Peyer's patch (tissue), 4 donors: Measurements from ENCODE around the gene RGS9.

GRCh38 chr17:64611717-64612203 lies 50.3 kb downstream of the SMURF2 start:
- PRO-cap, result no peak
- RAMPAGE, long total RNA, 4 experiments, result start-site peak on the minus strand in 2 of 4 experiments, at chr17:64611822-64612262 at its widest, 6 to 29 reads per replicate

DNA sequence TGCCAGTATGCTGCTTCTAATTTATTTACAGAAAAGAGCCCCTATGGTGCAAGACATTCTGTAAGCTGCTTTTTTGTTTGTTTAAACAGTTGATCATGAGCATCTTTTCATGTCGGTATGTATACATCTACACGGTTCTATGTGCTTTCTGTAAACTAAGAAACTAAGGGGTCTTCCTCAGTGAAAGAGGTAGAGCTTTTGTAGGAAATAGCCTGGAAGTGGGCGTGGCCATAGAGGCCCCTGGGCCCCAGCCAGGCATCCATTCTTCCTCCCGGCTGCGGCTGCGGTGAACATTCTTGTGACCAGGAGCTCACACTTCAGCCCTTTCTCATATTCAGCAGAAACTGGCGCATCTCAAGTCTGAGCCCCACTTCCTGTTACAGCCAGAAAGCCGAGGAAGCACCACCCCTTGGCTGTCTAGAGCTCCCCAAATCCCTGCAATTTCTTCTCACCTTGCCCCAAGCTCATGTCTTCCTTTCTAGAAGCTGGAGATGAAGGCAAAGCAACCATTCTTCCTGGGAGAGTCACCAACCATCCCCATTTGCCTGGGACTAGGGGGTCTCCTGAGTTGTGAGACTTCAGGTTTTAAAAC lies 46.9 kb upstream of the SMURF2 start:
- PRO-cap, result unidirectional peak, plus-strand start at position 386 of the sequence
- RAMPAGE, long total RNA, 4 experiments, result no peak in any of the 4 experiments

DNA sequence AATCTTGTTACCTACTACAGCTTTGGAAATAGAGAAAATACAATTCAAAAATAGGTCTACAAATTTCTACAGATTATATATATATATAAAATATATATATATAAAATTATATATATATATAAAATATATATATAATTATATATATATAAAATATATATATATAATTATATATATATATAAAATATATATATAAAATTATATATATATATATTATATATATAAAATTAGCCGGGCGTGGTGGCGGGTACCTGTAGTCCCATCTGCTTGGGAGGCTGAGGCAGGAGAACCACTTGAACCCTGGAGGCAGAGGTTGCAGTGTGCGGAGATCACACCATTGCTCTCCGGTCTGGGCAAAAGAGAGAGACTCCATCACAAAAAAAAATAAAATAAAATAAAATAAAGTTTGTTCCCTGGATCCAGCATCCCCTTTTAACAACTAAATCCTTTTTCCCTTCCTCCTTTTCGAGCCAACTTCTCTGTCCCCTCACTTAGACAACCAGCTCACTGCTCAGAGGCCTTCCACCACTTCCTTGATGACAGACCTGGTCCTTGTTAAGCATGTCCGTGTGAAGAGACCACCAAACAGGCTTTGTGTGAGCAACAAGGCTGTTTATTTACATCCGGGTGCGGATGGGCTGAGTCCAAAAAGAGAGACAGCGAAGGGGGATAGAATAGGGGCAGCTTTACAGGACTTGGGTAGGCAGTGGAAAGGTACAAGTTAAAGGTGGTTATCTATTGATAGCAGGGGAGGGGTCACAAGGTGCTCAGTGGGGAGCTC lies 102.3 kb upstream of the SMURF2 start:
- PRO-cap, result no peak
- RAMPAGE, long total RNA, 4 experiments, result no peak in any of the 4 experiments

DNA sequence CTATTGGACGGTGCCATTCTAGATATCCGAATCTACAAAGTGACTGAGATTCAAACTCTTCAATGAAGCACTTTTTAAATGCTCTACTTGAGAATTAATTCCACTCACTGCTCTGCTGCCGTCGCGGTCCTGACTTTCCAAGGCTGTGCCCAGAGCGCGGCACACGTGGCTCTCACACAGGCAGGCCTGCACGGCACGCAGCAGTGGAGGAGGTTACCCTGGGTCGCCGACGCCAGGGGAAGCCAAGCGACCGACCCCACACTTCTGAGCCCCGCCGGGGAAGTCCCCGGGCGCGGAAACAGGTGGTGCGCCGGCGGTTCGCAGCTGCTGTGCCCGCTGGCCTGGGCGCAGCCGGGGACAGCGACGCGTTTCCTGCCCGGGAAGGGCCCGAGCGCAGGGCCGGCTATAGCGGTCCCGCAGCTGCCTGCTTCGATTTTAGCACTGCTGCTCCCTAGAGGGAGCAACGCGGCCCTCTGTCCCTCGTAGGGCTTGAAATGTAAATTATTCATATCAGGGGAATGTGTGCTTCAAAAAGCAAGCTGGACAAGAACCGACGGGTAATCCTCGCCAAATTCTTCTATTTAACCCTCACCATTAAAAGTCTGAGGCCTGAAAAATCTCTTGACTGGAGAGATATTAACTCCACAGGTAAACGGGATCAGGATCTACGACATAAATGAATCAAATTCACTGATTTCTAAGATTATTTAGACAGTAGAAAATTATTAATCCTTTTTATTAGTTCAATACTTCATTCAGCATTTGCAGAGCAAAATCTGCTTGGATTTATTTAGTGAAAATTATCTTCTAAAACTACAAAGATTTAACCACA lies 46.6 kb upstream of the LRRC37A3 start:
- PRO-cap, result unidirectional peak, minus-strand start at position 300 of the sequence
- RAMPAGE, long total RNA, 4 experiments, result no peak in any of the 4 experiments

DNA sequence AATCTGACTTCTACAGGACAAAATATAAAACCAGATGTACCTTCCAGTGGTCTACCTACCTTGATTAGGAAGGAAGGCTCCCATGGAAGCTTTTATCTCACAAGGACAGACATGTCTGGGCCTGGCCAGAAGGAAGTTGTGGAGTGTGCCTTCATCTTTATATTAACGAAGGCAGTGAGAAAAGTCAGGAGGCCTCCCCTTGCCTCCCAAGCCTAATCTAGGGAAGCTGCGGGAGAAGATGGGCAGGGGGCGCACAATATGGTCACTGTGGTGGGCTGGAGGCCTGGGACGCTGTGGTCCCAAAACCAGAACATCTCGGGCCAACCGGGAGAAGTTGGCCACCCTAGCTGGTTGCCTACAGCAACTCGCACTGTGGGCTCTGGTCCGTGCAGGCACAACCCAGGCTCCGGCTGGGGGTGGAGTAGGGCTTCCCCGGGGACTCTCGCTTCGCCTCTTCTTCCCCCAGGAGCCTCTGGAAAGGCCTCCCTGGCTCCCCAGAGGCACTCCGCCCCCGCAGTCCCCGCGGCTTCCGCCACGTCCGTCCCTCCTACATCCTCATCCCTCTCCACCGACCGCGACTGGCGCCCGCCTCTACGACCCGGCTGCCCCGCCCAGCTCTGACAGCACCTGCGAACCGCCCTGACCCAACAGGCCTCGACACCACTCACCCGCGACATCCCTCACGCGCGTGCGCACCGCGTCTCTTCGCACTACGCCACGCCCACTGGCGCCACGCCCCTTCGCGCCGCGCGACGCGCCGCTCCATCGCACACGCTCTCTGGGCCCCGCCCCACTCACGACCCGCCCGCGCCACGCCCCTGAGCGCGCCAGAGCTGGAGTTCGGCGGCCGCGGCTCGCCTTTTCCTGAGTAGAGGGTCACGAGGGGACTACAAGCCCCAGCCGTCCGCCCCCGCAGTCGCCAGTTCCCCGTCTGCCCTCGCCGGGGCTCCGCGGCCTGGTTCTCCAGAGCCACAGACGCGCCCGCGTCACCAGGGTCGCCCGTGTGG lies 55.9 kb upstream of the LRRC37A3 start:
- PRO-cap, result bidirectional peak, plus-strand start at position 830 of the sequence, minus-strand start at position 567 of the sequence
- RAMPAGE, long total RNA, 4 experiments, result start-site peak on the minus strand in 4 of 4 experiments, centred at positions 690 to 703 of the sequence, 10 to 49 reads per replicate

- PRO-cap, result unidirectional peak, plus-strand start at chr17:64984970
- RAMPAGE, long total RNA, 4 experiments, result no peak in any of the 4 experiments
These were observed 65.3 kb upstream of the LRRC37A3 start for GRCh38 chr17:64984335-64985131.

DNA sequence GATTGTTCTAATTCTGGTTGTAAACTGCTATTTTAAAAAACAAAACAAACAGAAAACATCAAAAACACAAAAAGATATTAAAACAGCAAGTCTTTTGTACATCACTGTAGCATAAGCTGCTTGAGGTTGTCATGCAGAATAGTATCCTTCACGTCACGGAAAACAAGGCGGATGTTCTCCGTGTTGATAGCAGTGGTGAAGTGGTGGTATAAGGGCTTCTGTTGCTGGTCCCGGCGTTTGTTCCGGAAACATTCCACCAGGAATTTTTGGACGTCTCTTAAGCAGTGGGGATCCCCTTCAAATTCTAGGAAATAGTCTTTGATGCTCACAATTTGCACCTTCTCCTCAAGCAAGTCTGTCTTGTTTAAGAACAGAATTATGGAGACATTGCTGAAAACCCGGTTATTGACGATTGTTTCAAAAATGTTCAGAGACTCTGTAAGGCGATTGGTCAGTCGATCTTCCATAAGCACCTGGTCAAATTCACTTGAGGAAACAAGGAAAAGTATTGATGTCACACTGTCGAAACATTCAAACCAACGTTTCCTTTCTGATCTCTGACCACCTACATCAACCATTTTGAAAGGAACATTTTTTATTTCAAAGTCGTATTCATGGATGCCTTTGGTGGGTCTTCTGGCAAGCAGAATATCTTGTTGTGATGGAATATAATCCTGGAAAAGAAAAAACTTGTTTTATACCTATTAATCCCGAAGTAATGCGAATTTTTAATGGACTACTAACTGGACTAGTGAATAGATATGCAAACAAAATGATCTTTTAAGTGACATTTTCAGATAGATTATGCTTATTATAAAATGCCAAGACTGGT lies 42.2 kb downstream of the GNA13 start:
- PRO-cap, result no peak
- RAMPAGE, long total RNA, 4 experiments, result no peak in any of the 4 experiments

- PRO-cap, result bidirectional peak, plus-strand start at chr17:65073100, minus-strand start at chr17:65072819
- RAMPAGE, long total RNA, 4 experiments, result no peak in any of the 4 experiments
These were observed 16.3 kb upstream of the GNA13 start for GRCh38 chr17:65072966-65073200.

GRCh38 chr17:65136772-65137520 lies at the start of gene RGS9:
TSS of gene RGS9 (plus strand) at chr17:65137370.
- PRO-cap, result bidirectional peak, plus-strand start at chr17:65137436, minus-strand start at chr17:65137226
- RAMPAGE, long total RNA, 4 experiments, result start-site peak on the plus strand in 4 of 4 experiments, at chr17:65137384-65137453 at its widest, 14 to 57 reads per replicate

GRCh38 chr17:65485757-65486329 lies 75.6 kb downstream of the AXIN2 start:
- PRO-cap, result no peak
- RAMPAGE, long total RNA, 4 experiments, result no peak in any of the 4 experiments

GRCh38 chr17:65529615-65530885 lies 31.4 kb downstream of the AXIN2 start:
- PRO-cap, result no peak
- RAMPAGE, long total RNA, 4 experiments, result no peak in any of the 4 experiments

DNA sequence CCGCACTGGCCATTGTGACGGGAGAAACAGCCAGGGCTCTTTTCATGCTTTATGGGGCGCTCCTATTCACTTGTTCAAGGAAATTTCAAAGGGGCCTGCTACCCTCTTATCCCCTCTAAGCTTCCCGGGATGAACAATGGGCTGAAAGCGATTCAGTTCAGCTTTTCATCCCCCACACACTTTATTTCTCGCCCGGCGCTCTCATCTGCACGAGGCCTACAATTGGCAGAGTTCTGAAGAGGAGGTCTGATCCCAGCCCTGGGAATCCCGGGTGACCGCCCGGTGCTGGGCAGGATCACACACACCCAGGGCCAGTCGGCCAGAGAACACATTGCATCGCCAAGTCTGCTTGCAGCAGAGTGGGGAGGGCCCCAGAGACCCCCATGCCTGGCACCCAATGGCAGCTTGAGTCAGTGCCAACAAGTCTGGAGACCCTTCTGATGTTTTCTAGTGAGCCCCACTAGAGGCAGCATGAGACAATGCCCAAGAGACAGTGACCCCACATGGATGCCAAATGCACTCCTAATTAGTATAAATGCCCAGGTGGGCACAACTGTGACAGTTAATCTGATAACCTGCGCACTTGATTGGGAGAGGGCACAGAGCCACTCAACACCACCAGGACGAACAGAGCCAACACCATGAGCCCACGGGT lies 15.2 kb downstream of the AXIN2 start:
- PRO-cap, result no peak
- RAMPAGE, long total RNA, 4 experiments, result no peak in any of the 4 experiments

- PRO-cap, result no peak
- RAMPAGE, long total RNA, 4 experiments, result no peak in any of the 4 experiments
These were observed 1.7 kb downstream of the AXIN2 start for GRCh38 chr17:65559749-65560102.

DNA sequence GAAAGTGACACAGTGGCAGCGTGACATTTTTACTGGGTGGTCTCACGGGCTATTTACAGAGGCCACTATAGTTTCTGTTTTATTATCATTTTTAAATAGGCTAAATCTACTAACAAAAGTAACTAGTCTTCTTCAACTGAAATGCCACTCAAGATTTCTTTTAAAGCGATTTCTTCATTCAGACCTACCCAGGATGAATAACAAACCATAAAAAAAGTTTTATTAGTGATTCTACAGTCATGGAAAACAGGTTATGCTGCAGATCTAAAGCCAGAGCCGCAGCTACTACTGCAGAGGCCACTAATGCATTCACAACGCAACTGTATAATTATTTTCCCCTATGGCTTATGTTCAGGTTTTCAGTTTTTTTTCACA lies 136.2 kb upstream of the AXIN2 start:
- PRO-cap, result no peak
- RAMPAGE, long total RNA, 4 experiments, result no peak in any of the 4 experiments

DNA sequence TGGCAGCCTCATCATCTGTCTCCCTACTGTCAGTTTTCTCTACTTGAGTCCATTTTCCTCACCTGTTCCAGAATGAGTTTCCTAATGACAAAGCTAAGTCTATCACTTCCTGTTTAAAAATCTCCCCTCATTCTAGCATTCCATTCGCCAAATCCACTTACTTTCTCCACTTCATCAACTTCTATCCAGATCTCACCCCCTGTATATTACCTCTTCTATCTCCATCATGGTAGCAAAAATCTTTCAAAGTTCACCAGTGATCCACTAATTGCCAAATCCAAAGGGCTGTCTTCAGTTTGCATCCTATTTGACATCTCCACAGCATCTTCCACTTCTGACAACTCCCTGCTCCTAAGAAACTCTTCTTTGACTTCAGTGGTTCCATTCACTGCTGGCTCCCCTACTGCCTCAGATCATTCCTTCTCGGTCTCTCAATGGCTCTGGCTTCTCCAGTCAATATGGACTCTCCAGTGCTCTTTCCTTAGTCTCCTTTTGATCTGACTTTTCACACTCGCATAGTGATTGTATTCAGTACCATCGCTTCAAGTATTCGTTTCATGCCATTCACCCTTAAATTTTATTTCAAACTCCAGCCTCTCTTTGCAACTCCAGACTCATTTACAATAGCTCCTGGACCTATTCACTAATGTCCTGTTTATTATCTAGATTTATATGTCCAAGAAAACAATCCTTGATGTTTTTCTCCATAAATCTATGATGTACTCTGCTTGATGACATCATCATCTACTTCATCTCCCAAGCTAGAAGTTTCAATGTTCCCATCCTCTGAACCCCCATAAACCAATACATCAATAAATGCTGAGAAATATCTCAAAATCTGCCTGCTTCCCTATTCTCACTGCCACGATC lies 4.5 kb downstream of the CEP112 start:
- PRO-cap, result no peak
- RAMPAGE, long total RNA, 4 experiments, result no peak in any of the 4 experiments

DNA sequence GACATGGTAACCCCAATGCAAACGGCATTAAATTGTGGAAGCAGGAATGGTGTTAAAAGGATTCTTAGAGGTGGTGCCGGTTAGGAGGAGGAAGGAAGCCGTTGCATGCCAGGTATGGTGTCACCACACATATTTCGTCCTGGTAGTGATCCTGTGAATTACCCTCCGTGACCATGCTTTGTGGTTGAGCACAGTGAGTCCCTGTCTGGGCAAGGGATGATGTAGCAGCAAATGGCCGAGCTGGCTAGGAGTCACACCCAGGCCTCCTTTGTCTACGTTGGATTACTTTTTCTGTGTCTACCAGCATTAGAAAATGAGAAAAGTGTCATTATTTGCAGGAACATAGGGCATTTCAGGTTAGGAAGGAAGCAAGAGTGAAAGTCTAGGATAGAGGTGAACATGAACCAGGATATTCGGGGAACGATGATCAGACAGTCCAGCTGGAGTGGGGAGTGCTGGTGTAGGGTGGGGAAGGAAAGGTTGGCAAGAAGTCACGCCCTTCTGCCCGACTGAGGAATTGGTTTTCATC lies 123.4 kb downstream of the PRKCA start:
- PRO-cap, result no peak
- RAMPAGE, long total RNA, 4 experiments, result no peak in any of the 4 experiments

GRCh38 chr17:66509156-66509468 lies 206.7 kb downstream of the PRKCA start:
- PRO-cap, result no peak
- RAMPAGE, long total RNA, 4 experiments, result no peak in any of the 4 experiments

- PRO-cap, result no peak
- RAMPAGE, long total RNA, 4 experiments, result no peak in any of the 4 experiments
These were observed 43.6 kb upstream of the CACNG5 start for GRCh38 chr17:66791170-66791861.

- PRO-cap, result no peak
- RAMPAGE, long total RNA, 4 experiments, result no peak in any of the 4 experiments
These were observed 17.5 kb downstream of the CACNG4 start for GRCh38 chr17:66982016-66982324.

DNA sequence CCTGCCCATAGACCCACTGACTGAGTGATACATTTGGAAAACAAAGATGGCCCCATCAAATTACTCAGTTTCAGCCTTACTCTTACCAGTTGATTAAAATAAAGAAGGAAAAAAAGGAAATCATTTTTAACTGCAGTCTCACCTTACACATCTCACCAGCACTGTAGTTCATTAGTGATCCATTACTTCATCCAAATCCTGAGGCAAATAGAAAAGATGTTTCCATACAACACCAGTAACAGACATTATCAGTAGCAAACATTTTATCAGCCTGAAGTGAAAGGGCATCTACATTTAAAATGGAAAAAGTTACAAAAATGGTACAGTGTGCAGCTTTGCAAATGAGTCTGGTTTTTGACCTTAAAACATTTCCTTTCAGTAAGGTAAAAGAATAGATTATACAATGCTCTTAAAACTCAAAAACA lies 1.3 kb downstream of the HELZ start:
- PRO-cap, result no peak
- RAMPAGE, long total RNA, 4 experiments, result no peak in any of the 4 experiments